ENCODE measurements around a stretch of chr9.

DNA sequence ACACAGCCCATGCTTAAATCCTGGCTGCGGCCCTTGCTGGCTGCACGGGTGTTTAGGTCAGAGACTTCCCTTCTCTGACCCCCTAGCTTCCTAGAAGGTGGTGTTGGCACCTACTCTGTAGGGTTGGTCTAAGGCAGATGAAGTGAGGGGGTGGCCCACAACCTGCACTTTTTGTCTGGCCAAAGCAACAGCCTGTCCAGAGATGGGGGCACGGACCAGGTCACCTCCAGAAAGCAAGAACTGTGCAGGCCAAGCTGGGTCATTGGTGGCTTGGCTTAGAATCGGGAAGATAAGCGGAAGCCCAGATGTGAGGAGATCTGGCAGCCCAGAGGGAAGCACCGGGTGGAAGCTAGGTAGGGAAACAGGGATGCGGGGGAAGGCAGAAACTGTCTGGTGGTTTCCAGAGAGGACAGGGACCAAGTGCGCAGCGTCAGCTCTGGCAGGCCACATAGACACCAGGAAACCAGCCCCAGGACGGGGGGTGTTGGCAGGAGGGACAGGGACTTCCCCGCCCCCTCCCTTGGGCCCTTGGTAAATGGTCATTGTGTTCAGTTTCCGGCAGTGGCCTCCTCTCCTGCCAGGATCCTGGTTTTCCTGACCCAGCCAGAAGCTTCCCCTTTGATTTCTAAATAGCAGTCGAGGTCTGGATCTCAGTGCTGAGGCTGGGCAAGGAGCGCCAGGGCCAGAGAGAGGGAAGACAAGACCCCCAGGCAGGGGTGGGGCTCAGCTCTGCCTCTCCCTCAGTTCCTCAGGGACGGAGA lies 2.1 kb downstream of the RALGDS start:
- PRO-cap, result no peak

DNA sequence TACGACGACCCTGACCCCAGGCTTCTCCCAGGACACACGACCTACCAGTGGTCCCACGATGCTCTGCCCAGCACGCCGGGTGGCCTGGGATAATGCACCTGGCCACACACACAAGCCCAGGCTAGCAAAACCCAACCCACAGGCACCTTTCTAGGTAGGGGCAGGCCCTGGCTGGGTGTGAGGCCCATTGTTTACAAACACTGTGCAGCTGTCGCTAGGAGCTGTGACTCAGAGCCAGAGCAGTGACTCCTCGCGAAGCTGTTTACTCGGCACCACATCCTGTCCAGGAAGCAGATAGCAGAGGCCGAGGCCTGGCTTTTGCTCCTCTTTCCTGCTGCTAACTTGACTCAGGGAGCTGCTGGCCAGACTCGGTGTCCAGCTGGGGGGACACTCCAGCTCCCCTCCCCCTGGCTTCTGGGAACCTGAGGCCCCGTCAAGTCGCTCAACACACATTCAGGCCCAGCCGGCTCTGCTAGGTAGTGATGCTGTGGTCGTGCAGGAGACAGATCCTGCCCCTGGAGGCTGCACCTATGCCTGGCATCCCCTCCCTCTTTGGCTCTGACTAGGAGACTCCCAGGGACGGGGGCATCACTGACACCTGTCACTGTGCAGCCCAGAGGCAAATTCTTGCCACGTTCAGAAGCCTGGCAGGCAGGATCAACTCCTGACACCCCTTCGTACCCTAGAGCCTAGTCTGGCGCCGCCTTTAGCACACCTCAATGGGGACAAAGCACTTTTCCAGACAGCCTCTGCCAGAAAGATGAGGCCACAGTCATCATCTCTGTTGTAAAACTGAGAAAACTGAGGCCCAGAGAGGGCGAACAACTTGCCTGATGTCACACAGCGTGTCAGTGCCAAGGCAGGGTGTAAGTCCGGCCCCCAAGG lies 12.9 kb upstream of the RALGDS start:
- PRO-cap, result no peak

DNA sequence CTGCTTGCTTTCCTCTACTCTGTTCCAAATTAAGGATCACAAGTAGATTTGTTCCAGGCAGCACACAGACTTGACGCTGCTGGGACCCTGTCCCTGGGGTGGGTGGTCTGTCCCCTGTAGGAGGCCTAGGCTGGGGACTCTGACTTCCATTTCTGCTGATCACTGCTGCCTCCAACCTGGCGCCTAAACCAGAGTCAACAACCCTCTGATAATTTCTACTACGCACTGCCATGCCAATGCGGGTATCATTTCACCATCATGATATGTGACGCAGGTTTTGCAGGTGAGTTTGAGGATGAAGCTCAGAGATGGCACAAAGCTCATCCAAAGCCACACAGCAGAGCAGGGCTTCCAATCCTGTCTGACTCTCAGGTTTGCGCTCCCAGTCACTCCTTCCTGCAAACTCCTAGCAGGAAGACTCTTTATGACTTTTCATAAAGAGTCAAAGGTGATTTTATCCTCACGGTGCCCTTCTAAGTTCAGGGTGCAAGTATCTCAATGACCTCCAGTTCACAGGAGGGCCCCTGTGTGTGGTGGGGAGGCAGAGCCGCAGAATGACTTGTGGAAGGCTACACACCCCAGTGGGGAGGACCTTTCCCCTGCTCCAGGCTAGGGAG lies 13.6 kb upstream of the RALGDS start:
- PRO-cap, result no peak

- PRO-cap, result no peak
Observed at GRCh38 chr9:133148317-133148450, 15.5 kb downstream of the GBGT1 start.

GRCh38 chr9:133350688-133351492 lies 2.9 kb downstream of the RPL7A start:
- PRO-cap, result no peak

- PRO-cap, result no peak
Observed at GRCh38 chr9:133360504-133361243, 4.3 kb downstream of the SURF2 start.

DNA sequence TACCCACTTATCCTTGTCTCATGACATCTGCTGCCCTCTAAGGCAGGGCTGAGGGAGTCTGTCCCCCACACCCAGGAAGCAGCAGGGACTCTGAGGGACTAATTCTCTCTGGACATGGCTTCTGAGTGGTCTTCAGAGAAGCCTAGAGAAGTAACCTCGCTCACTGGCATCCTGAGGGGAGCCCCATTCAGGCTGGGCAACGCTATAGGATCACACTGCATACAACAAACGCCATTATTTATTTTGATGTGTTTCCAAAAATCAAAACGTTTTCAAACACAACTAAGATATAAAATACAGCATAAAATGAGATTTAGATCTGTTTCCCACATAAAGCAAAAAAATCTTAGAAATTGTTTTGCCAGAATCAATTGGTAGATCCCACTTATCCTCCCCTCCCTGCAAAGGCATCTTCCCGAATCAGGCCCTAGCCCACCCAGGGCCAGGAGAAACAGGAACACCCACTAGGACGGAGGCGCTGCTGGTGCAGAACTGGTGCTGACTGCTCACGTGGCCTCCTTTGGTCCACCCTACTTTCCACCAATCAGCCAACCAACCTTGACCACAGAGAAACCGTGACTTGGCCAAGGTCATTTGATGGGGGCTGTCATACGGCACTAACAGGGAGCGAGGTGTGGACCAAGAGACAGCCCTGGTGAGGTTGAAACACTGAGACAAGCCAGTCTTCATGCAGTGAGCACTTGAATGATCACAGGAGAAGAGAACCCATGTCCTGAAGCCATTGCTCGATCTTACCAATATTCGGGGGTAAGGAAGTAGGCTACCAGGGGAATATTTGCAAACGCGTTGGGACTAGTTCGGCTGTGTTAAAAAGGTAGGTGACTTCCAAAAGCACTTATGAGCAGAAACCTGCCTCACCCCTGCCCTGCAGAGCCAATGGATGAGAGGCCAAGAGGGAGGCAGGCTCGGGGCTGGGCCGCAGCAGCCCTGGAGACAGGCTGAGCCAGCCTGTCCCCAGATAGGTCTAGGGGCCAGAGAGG lies 5.2 kb downstream of the SURF2 start:
- PRO-cap, result no peak

- PRO-cap, result no peak
Observed at GRCh38 chr9:133539072-133539884, 4.8 kb downstream of the ADAMTSL2 start.

DNA sequence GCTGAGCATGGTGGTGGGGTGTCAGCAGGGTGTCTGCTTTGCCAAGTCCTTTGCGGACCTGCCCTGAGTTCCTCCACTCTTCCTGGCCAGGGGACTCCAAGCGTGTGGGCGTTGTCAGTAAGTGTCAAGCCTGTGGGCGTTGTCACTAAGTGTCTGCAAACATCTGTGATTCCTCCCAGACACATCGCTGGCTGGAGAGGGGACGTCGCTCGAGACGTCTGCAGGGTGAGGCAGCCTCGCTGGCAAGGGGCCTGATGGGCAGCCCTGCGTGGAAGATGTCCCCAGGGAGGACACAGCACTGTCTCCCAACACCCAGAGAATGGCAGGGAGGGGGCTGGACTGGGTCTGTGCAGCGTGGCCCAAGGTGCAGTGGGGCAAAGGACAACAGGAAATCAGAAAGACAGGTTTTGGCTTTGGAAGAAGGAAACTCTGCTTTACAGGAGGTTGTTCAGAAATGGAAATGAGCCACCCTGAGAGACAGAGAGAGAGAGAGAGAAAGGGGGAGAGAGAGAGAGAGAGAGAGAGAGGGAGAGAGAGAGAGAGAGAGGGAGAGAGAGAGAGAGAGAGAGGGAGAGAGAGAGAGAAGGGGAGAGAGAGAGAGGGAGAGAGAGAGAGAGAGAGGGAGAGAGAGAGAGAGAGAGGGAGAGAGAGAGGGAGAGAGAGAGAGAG lies 28.9 kb downstream of the ADAMTSL2 start:
- PRO-cap, result no peak

GRCh38 chr9:133576843-133577400 lies 32.3 kb downstream of the FAM163B start:
- PRO-cap, result no peak

- PRO-cap, result no peak
Observed at GRCh38 chr9:133711620-133712338, 26.4 kb downstream of the SARDH start.

GRCh38 chr9:133812142-133812389 lies 73.9 kb upstream of the SARDH start:
- PRO-cap, result no peak

DNA sequence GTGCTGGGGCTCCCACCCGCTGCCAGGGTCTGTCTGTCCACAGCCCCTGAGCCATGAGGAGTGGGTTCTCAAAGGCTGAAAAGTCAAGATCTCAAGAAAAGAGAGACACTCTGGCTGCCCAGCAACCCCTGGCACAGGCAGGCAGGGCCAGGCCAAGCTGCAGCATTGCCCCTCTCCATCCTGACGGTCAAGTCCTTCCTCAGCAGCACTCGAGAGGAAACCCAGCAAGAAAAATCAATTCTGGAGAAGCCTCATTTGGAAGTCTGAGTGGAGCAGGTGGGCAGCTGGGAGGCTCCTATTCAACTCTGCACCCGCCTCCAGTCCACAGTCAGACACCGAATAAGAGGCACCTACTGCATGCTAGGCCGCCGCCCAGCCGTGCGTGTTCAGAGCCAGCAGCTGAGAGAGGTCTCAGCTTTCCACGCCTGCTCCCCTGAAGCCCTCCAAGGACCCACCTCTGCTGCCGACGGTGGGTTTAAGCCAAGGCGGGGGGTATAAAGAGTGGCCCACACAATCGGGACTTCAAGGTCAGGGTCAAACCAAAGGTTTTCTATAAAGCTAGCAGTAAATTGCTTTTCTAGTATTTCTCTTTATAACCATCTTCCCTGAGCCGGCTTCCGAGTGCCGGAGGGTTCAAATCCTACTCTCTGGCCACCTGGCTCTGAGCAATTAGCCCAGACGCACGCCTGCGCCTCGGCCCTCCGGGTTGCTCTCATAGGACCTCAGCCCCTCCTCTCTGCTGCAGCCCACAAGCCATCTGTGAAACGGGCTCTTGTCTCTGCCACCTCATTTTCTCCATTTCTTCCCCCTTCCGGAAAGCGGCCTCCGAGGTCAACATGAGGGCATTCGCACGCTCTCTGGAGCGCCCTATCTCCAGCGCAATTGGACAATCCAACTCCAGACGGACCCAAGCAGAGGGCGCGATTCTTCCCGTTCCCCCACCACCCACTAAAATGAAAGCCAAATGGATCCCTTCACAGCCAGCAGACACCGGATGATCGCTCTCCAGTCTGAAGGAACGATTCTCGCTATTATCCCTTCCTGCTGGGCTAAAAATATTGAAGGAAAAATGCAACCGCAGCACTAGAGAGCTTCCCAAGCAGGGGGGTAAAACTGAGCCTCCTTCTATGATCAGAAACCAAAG lies 41.7 kb downstream of the VAV2 start:
- PRO-cap, result no peak

- PRO-cap, result no peak
Observed at GRCh38 chr9:133992704-133993060, 558 bp upstream of the VAV2 start.

GRCh38 chr9:134041553-134042005 lies 16.3 kb downstream of the BRD3OS start:
- PRO-cap, result no peak

DNA sequence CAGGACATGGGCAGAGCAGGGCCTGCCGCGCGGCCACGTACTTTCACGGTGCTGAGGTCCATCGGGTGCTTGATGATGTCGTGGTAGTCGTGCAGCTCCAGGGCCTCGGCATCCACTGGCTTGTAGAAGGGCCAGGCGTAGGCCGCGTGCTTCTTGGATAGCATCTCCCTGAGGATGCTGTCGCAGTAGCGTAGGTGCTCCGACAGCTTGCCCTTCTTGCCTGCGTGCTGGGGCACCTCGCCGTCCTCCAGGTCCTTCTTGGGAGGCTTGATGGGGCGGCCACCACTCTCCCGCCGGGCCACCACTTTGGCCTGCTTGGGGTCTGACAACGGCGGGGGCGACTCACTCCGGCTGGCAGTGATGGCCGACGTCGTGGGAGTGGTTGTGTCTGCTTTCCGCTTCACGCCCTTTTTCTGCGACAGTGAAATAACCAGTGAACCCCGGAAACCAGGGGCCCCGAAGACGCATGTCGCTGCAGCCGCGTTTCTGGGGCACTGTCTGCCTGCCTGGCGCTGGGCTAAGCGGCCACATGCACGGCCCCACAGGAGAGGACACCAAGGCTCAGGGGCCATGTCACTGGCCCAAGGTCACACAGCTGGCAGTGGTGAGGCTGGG lies 19.7 kb downstream of the BRD3 start:
- PRO-cap, result no peak

DNA sequence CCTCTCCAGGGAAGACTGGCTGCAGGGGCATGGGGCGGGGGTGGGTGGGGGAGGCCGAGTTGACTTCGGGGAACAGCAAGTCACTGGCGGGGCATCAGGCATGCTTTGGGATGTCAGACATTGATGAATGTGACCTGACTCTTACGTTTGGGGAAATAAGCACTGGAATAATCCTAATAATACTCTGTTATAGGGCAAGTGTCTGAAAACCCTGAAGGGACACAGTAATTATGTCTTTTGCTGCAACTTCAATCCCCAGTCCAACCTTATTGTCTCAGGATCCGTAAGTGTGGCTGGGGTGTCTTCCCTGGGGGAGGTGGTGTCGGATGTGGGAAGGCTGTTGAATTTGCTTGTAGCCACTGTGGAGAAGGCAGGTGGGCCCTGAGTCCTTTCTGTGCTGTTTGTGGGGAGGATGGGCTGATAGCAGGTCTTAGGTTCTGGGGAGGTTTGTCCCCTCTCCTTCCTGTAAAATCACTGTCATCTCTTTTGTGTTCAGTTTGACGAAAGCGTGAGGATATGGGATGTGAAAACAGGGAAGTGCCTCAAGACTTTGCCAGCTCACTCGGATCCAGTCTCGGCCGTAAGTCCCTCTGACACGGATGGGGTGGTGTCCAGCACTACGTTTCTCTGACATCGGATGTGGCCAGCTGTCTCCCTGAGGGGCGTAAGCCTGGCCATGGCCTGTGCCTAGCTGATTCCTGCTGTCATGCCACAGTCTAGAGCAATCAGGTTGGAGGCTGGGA lies 6.4 kb downstream of the WDR5 start:
- PRO-cap, result no peak

DNA sequence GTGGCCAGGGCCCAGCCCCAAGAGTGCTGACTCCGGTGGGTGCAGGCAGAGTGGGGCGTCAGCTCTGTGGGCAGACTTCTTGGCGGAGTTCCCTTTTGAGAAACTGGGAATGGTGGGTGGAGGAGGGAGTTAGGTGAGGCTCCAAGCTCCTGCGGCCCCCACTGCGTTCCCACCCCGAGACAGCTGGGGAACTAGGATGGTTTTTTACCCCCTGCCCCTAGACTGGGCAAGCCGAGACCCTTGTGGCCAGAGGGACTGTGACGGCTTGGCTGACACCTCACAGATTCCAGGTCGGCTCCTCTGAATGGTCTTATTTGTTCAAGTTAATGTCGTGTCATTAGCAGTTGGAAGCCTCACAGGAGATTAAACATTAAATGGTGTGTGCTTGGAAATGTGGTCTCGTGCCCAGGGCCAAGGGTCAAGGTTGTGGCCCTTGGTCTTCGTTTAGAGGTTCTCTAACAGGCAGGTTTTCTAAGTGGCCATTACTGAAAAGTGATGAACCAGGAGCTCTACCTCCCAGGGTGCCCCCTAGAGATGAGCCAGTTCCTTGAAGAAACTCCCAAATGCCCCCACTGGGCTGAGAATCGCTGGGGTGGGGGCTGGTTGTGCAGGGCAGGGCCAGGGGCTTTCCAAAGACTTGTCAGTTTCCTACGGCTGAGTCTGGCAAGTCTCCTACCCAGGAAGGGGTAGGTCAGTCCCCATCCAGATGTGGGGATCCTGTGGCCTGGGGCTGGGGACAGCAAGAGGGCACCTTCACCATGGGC lies 61.2 kb upstream of the RXRA start:
- PRO-cap, result no peak

GRCh38 chr9:134267761-134268462 lies 58.3 kb upstream of the RXRA start:
- PRO-cap, result no peak

GRCh38 chr9:134295176-134295833 lies 30.9 kb upstream of the RXRA start:
- PRO-cap, result no peak